ENCODE measurements around the genes CLCN7, JPT2, MSRB1 and RPL3L.

DNA sequence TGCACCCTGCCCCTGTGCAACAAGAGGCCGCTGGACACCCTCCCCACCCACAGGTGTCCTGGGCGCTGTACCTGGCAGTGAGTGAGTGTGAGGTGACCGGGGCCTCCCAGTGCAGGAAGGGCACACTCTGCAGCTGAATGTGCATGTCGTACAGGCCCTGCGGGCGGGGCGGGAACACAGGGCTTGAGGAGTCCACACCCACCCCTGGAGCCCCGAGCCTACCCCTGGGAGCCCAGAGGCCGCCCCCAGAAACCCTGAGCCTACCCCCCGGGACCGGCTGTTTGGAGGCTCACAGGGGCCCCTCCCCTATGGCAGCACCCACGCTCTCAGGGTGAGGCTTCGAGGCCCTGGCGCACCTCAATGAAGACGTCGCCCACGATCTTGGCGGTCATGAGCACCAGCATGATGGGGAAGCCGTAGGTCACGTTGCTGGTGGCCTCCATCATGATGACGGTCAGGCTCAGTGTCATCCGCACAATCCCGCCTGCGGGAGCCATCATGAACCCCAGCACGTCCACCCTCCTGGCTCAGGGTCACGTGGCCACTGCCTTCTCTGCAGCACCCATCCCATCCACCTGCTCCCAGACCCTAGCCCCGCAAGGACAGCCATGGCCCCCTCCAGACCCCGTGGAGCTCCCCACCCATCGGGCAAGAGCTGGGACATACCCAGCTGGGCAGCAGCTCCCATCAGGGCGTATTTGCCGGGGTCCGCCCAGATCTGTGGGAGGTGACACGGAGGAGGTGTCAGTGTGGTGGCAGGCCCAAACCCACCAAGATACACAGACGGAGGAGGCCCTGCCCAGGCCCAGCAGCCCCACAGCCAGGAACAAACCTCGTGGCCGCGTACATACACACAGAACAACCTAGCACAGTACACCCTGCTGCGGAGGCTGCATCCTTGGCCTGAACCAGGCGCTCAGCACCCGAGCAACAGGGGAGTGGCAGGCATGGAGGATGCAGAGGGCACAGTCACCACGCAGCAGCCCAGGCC lies 4.5 kb upstream of the CCDC154 start:
- PRO-cap, 7 experiments: no peak in any of the 7 experiments

DNA sequence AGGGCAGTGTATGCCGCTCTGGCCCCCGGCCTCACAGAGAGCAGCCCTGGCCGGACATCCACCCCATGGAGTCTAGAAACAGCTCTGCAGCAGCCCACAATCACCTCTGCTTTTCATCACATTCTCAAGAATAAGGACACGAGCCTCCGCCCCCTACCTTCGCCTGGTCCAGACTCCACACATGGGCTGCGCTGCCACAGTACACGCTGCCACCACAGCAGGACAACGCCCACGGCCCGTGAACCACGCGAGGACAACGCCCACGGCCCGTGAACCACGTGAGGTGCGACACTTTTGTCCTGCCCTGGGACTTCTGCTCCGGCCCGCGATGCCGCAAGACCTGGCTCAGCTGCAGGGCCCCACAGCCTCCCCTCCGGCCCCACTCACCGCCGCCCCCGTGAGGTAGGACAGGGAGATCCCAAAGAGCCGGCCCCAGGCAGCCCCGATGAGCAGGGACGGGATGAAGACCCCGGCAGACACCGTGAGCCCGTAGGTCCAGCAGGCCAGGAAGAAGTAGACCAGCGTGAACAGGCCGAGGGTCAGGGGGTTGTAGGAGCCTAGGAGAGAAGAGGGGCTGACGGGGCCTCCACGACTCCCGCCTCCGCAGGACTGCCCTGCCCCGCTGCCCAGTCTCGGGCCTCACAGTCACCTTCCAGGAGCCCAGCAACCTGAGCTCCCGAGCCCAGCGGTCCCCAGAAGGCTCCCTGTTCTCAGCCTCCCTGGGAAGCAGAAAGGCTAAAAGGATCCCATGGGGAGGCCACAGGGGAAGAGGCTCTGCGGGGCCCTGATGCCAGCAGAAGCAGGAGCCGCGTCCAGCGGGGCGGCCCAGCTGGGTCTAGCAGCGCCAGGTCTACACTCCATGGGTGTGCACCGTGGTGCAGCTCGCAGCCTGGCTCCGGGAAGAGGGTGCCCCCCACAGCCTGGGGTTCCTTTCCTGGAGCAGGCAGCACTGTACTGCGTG lies 6.0 kb upstream of the CCDC154 start:
- PRO-cap, 7 experiments: no peak in any of the 7 experiments

- PRO-cap, 7 experiments: no peak in any of the 7 experiments
These were observed 3.7 kb downstream of the CLCN7 start for GRCh38 chr16:1470847-1471871.

GRCh38 chr16:1474871-1475783 lies at the start of gene CLCN7:
Gene CLCN7, minus strand, starts transcription at chr16:1475028.
- PRO-cap, 7 experiments: peak in 7 of 7 experiments; most common plus-strand start chr16:1475511 (in 7); most common minus-strand start chr16:1475385 (in 7)

DNA sequence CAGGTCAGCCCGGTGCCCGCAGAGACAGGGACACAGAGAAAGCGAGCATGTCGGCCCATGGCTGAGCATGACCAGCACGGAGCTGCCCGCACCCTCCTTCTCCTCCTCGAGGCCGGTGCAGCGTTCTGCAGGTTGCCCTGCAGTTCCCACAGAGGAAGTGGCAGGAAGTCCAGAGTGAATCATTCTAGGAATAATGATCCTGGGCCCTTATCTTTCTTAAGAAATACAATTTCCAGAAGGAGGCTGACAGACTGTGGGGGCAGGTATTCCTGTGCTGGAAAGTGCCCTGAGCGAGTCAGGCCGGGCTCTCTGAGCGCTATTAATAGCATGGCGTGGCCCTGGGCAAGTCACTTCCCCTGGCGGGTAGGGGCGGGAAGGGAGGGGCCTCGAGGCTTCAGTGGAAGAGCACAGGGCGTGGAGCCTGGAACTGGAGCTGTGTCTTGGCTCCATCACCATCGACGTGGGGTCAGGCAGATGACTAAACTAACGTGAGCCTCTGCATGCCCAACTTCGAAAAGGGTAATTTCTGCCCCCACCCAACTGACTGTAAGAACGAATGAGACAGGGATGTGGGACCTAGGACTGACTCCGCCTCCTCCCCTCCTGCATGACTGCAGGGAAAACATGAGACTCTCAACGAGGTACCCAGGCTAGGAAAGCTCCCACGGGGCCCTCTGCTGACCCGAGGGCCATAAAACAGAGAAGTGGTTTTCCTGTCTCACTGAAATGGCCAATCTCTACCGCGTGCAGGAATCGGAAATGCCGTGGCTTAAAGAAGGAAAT lies 9.8 kb downstream of the TMEM204 start:
- PRO-cap, 7 experiments: peak in 2 of 7 experiments; most common minus-strand start position 480 of the sequence (in 2)

- PRO-cap, 7 experiments: no peak in any of the 7 experiments
These were observed 22.7 kb downstream of the TMEM204 start for GRCh38 chr16:1556162-1556597.

GRCh38 chr16:1565396-1565735 lies 31.9 kb downstream of the TMEM204 start:
- PRO-cap, 7 experiments: no peak in any of the 7 experiments

- PRO-cap, 7 experiments: no peak in any of the 7 experiments
These were observed 1.9 kb downstream of the IFT140 start for GRCh38 chr16:1609686-1610567.

DNA sequence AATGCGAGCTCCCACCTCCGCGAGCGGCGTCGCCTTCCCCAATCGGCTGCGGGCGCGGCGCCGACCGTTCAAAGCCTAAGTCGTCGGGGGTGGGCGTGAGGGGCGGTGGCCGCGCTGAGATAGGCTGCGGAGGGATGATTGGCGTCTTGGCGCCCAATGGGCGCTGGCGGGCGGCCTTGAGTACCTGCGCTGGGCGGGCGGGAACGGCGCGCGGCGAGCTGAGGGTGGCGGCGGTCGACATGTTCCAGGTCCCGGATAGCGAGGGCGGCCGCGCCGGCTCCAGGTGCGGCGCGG lies at the start of gene JPT2:
TSS of gene JPT2 (plus strand) at position 206 of the 294 bp plus-strand sequence.
- PRO-cap, 7 experiments: peak in 7 of 7 experiments; most common plus-strand start position 206 of the sequence (in 5); most common minus-strand start position 50 of the sequence (in 7)

DNA sequence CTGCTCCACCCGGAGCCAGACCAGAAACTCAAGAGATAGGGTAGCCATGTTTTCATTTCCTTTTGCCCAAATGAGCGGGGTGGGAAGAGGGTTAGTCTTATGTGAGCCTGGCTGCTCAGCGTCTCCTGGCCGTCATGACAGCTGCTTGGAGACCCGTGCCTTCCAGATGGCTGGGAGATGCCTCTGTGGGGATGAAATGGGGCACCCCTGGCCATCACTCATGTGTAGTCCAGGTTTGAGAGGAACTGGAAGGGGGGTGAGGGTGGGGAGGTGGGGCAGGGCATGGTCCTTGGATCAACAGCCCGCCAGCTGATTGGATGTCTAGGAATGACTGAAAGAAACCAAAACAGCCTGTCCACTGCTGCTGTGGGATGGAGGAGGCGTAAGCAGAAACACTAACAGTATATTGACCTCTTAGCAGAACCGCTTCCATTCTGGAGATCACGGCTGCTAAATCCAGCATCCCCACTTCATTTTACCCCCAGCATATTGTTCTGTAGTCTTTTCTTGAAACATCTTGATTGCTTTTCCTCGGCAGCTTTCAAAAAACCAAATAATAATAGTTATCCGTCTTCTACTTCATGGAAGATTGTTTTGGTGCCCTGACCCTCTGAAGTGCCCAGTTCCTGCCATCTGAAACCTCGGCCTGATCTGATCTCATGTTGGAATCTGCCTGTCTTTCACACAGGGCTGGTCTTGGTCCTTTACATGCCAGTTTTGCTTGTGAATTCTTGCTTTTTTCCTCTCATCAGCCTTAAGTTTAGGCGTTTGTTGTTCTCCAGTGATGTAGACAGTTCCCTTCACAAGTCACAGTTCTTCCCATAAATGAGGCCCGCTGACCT lies 6.8 kb upstream of the MAPK8IP3 start:
- PRO-cap, 7 experiments: no peak in any of the 7 experiments

DNA sequence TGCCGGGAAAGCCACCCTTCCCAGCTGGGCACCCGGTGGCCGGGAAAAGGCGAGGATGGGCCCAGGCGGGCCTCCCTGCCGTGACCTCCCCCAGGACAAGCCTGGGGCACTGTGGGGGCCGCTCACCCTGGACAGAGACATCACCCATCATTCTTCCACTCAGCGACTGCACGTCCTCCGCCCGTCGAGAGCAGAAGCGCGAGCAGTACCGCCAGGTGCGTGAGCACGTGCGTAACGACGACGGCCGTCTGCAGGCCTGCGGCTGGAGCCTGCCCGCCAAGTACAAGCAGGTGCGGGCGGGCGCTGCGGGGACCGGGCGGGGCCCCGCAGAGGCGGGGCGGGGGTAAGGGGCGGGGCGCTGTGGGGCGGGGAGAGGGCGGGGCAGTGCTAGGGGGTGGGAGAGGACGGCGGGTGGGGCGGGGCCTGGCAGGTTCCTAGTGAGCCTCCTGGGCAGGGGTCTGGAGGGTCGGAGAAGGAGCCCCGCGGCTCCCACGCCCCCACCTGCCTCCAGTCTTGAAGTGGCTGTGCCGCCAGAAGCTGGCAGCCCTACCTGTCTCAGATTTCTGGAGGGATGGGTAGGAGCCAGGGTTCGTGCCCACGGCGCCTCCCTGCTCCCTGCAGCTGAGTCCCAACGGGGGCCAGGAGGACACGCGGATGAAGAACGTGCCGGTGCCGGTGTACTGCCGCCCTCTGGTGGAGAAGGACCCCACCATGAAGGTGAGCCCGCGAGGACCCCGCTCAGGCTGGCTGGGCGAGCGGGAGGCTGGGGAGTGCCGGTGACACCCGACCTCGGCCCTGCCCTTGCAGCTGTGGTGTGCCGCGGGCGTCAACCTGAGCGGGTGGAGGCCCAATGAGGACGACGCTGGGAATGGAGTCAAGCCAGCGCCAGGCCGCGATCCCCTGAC lies 7.6 kb downstream of the NME3 start:
- PRO-cap, 7 experiments: no peak in any of the 7 experiments

DNA sequence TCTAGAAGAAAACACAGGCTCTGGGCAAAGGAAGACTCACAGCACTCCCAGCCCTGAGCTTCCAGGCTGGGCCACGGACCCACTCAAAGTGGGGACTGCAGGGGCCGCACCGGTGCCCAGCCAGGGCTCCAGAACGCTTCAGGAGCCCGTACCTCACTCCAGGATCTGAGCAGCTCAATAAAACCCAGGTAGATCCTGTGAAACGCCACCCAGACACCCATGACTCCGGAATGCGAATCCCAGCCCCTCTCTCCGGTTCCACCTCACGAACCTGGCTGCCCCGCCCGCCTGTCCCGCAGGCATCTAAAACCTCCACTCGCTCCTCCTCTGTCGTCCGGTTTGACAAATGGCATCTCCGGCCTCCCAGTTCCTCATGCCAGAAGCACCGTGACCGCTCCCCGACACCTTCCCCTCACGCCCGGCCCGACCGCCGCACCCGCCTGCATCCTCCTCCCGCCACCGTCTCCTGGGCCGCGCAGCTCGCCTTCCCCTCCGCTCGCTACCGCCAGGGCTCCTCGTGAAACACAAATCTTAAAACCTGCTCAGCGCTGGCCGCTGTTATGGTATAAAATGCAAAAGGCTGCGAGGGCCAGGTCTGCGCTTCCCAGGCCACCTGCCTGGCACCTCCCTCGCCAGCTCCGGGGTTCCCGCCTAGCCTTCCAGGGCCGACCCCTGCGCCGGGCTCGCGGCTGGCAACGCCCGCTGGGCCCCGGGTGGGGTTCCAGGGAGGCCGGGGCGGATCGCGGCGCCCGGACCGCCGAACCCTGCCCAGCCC lies 689 bp downstream of the SPSB3 start:
- PRO-cap, 7 experiments: no peak in any of the 7 experiments

DNA sequence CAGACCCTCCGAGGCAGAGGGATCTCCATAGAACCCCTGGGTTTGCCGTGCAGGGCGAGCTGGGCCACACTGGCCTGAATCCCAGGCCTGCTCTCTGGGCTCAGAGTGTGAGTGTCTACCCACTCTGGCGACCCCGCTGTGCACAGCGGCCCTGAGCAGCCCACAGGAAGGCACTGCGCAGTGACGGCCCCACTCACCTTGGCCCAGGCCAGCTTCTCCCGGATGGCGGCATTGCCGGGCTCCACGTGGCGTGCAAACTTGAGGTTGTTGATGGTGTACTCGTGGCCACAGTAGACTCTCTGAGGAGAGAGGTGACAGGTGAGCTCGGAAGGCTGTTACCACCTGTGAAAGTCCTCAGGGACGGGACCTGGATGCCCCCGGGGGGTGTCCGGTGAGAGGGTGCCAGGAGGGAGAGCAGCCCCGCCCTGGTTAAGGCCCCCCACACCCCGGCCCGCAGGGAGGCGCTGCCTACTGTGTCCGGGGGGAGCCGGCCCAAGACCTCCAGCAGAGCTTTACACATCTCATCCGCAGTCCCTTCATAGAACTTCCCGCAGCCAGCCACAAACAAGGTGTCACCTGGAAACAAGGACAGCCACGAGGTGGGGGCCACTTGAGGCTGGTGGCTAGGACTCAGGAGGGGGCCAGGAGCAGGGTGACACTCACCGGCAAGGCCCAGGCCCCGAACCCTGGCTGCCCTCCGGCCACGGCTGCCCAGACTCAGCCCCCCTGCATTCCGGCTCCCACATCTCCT lies 9.8 kb downstream of the HAGH start:
- PRO-cap, 7 experiments: no peak in any of the 7 experiments

DNA sequence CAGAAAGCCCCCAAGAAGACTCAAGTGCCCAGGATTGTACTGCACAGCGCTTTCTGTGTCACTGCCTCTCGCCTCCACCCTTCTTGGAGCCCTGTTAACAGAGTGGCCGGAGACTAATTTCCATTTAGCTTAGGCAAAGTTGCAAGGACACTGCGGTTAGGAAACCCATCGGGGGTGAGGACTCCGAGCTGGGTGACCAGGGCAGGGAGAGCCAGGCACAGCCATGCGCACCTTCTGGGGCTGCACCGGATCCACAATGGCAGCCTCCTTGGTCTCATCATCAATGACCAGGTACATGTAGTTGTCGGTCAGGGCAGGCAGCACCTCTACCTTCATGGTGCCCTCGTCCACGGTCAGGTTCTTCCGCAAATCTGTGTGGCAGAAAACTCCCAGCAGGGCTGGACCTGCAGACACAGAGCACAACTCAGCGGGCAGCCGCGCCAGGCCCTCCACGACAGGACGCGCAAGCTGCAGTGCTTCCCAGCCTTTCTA lies 3.9 kb downstream of the HAGH start:
- PRO-cap, 7 experiments: no peak in any of the 7 experiments

GRCh38 chr16:1823858-1824388 lies 2.7 kb downstream of the HAGH start:
- PRO-cap, 7 experiments: no peak in any of the 7 experiments

DNA sequence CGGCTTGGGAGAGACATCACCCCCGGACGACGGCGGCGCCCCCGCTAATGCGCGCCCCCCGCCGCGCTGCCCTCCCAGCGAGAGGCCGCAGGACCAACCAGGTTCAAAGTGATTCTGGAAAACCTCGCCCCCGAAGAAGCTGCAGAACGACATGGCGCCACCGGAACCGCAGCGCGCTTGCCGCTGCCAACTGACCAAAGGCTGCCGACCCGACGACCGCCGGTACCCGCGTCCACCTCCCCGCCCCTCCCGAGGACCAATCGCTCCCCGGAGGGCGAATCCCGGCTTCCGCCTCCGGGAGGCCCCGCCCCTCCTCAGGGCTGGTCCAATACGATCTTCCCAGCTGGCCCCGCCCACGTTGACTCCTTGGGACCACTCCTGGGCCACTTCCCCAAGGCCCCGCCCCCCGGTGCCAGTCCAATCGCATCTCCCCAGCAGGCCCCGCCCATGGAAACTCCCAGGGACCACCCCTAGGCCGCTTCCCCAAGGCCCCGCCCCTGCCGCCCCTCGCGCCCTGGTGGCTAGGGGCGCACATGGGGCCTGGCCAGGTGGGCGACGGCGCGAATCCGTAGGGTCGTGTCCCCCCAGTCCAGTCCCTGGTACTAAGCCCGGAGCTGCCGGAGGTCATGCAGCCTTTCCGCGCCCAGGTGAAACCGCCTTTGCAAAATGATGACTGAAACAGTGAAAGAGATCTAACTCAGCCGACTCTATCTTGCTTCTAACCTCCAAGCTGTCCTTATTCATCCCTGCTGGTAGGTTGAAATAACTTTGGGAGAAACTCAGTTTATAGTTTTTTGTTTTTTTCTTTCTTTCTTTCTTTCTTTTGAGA lies at the start of gene MSRB1:
TSS of gene MSRB1 (minus strand) at position 196 of the 829 bp plus-strand sequence.
- PRO-cap, 7 experiments: peak in 7 of 7 experiments; most common plus-strand start position 507 of the sequence (in 1); most common minus-strand start position 262 of the sequence (in 7)

- PRO-cap, 7 experiments: no peak in any of the 7 experiments
These were observed at the start of gene RPL3L for GRCh38 chr16:1954492-1954869. Gene RPL3L, minus strand, starts transcription at chr16:1954689.

- PRO-cap, 7 experiments: peak in 7 of 7 experiments; most common plus-strand start chr16:1991392 (in 7); most common minus-strand start chr16:1991179 (in 2)
These were observed 1.2 kb downstream of the SYNGR3 start for GRCh38 chr16:1990781-1991637.

DNA sequence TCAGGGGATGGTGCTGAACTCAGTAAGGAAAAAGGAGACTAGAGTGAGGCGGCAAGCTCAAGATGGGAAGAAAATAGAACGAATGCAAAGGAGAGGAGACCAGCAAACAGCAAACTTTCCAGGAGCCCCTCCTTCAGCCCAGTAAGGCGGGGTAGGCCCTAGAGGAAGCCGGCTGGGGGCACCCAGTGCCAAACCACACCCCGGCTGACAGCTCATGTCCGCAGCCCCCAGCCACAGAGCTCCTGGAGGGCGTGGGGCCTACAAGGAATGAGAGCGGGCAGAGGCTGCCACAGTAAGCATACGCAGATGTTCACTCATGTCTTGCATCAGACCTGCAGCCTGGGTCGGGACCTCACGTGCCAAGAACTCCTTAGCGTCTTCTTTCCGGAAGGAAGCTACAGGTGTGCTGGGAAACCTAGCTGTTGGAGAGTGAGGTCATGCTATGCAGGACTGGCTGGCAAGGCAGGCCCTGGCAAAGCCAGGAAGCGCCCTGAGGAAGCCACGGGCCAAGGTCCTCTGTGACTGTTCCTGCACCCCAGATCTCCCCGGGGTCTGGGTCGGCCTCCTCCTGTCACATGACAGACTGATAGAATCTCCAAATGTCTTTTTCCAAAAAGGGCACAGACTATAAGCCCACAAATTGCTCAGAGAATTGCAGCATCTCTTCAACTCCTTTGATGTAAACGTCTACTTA lies 11.6 kb upstream of the NPW start:
- PRO-cap, 7 experiments: no peak in any of the 7 experiments

DNA sequence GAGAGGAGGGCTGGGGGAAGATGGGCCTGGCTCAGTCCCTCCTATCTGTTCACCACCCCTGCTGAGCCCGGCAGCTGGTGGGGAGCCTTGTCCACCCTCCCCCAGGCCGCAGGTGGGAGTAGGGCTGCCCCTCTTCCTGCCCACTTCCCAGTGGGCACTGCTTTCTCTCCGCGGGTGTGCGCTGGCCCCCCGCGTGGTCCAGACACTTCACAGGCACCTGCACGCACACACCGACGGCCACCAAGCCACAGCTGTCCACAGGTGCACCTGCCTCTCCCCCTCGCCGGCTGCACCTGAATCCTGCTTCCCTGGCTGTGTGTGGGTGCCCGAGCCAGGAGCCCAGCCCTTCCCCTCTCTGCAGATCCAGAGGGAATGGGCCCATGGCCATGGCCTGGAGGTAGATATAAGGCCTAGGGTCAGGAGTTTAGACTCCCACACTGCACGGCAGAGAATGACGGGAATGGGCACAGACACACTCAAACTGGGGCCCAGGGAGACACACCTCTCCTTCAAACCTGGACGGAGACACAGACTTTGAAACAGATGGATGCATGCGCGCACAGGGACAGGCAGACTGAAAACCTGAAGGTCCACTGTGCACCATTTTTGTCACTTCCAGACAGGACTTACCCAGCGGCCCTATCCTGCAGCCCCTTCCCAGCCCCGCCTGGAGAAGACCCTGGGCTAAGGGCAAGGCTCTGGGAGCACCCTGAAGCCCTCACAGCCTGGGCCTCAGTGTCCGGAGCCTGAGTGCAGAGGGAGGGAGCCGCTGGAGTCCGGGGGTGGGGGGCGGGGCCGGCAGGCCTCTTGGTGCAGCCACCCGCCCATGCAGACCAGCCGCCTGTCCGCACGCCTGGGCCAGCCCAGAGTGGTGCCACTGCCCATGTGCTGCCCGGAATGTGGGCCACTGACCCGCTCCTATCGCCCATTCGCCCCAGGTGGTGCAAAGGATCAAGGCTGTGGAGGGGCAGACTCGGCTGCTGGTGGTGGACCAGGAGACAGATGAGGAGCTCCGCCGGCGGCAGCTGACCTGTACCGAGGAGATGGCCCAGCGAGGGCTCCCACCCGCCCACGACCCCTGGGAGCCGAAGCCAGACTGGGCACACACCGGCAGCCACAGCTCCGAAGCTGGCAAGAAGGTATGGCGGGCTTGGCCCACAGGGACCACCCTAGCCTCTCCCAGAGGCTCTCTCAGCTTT lies 2.3 kb downstream of the NHERF2 start:
- PRO-cap, 7 experiments: no peak in any of the 7 experiments